Ileum (tissue), 1 donor: Measurements from ENCODE around the genes GINS3, SLC38A7, CDH11, CDH5 and BEAN1.

GRCh38 chr16:57949757-57949956 lies 21.3 kb downstream of the CNGB1 start:
- PRO-cap: no peak

DNA sequence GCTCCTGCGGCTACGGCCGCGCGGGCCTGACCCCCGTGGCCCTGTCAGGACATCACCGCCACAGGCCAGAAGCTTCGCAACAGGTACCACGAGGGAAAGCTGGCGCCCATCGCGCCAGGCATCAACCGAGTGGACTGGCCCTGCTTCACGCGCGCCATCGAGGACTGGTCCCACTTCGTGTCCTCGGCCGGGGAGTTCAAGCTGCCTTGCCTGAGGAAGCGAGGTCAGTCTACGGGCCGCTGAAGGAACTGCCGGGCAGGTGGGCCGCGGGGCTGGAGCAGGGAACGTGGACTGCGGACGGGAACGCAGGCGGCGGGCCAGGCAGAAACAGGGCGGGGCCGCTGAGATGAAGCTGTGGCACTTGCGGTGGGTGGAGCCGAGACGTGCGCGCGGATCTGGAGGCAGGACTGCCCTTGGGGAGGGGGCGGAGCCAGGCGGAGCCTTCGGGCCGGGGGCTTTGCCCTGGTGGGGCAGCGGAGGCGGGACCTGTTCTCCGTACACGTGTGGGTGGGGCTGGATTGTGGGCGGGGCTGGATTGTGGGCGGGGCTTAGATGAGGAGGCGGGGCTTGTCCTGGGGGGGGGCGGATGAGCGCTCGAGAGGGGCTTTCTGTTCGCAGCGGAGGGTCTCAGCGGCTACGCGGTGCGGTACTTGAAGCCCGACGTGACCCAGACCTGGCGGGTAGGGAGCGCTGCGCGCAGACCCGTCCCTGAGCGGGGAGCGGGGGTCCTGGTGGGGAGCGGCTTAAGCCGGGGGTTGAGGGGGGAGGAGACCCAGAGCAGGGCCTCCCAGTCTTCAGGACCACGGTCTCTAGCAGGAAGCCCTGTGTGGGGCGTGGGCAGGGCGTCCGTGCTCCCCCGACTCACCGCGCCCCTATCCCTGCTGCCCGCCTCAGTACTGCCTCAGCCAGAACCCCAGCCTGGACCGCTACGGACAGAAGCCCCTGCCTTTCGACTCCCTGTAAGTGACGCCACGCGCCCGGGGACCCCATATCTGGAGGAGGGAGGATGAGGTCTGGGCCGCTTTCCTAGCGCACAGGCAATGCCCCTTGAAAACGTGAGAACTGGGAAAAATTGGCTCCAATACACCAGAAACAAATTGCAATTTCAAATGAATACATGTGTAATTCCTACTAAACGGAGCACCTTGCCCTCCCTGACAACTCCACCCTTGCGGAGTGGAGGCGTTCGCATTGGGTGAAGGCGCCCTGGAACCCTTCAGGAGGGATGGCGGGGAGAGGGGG lies 8.7 kb downstream of the TEPP start:
- PRO-cap: bidirectional peak, plus-strand start at position 580 of the sequence, minus-strand start at position 329 of the sequence

- PRO-cap: bidirectional peak, plus-strand start at chr16:58029782, minus-strand start at chr16:58029635
Measured at GRCh38 chr16:58029249-58030029, 3.9 kb downstream of the MMP15 start.

DNA sequence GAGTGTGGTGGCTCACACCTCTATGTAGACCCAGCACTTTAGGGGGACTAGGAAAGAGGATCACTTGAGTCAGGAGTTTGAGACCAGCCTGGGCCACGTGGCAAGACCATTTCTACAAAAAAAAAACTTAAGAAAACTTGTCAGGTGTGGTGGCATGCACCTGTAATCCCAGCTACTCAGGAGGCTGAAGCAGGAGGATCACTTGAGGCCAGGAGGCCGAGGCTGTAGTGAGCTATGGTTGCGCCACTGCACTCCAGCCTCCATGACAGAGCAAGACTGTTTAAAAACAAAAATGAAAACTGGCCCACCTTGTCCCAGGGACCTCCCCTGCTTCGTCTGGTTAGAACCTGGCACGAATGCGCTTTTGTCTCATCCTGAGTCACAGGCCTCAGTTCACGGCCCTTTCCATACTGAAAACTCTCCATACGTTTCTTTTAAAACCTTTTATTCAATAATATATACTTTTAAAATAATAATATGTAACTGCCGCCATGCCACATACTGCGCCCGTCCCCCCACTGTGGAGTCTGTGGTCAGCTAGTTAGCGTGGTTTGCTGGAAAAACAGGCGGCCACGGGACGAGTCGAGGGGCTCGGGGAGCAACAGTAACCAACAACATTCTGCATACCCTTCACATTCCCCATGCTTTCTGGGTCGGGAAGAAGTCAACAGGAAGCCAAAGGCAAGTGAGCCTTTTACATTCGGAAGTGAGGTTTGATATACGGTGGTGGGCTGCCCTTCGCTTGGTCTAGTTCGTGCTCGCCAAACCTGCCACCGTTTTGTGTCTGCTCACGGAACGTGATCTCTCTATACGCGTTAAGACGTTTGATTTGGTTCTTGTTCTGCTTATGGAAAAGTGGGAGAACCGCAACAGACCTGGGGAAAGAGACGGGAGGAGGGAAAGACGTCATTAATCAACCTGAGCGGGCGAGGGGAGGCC lies 28.6 kb upstream of the CFAP20 start:
- PRO-cap: no peak

- PRO-cap: bidirectional peak, plus-strand start at chr16:58392898, minus-strand start at chr16:58392851
Measured at GRCh38 chr16:58392127-58393189, at the start of gene GINS3. TSS of gene GINS3 (plus strand) at chr16:58392471.

GRCh38 chr16:58418979-58420065 lies 27.1 kb downstream of the GINS3 start:
- PRO-cap: no peak

- PRO-cap: no peak
Measured at GRCh38 chr16:58424326-58424638, 32.0 kb downstream of the GINS3 start.

DNA sequence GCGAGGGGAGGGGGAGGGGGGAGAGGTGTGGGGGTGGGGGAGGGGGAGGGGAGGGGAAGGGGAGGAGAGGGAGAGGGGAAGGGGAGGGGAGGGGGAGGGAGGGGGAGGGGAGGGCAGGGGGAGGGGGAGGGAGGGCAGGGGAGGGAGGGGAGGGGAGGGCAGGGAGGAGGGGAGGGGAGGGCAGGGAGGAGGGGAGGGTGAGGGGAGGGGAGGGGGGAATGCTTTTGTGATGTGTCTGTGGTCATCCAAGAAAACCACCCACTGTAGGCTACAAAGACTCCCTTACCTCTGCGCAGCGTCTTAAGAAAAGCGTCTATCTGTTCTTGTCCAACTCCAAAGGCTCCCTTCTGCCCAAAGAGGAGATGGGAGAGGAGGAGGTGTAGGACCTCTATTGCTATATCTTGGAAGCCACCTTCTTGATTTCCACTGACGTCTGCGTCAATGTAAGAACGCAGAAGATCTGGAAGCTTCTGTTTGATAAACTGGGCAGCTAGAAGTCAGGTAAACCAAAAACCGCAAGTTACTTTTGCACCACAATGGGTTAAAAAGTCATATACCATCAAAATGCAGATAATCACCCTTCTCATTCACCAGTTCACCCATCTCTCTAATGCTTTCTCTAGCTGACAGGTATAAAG lies 43.2 kb downstream of the CNOT1 start:
- PRO-cap: no peak

- PRO-cap: bidirectional peak, plus-strand start at chr16:58684856, minus-strand start at chr16:58684743
Measured at GRCh38 chr16:58683897-58684924, at the start of gene SLC38A7. TSS of gene SLC38A7 (minus strand) at chr16:58684770.

DNA sequence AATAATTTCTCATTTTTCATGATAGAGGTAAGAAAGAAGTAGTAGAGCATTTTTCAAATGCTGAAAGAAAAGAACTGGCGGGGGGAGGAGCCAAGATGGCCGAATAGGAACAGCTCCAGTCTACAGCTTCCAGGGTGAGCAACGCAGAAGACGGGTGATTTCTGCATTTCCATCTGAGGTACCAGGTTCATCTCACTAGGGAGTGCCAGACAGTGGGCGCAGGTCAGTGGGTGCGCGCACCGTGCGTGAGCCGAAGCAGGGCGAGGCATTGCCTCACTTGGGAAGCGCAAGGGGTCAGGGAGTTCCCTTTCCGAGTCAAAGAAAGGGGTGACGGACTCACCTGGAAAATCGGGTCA lies 1513.6 kb downstream of the CDH8 start:
- PRO-cap: no peak

DNA sequence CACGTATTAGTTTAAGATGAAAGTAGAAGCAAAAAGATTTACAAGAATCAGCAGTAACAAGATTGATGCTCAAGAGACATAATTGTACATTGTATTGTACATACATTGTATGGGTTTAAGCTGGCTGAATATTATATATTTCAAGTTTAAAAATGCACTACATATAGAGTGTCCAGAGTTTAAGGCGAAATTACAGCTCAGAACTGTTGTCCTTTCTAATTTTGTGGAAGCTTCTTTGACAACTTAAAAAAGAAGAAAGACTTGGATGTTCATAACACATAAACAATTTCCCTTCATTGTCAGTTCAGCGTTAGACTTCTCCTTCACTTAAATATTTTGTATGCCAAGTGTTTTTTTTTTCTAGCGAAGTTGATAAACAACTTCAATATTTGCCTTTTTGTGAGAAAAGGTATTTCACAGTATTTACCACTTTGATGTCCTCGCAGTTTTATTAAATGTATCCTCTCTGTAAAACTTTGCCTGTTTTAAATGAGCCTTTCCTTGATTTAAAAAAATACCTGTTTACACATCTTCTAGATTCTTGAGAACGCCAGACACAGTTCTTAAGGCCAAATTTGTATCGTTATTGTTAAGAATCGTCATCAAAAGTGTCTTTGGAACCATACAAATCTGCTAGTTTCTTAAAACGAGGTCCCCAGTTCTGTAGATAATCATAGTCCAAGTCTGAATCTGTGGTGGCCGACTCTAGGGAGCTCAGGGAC lies 174.7 kb downstream of the CDH11 start:
- PRO-cap: no peak

- PRO-cap: bidirectional peak, plus-strand start at chr16:65122196, minus-strand start at chr16:65122063
Measured at GRCh38 chr16:65121766-65122099, at the start of gene CDH11. TSS of gene CDH11 (minus strand) at chr16:65122063.

- PRO-cap: no peak
Measured at GRCh38 chr16:65652151-65652404, 530.2 kb upstream of the CDH11 start.

DNA sequence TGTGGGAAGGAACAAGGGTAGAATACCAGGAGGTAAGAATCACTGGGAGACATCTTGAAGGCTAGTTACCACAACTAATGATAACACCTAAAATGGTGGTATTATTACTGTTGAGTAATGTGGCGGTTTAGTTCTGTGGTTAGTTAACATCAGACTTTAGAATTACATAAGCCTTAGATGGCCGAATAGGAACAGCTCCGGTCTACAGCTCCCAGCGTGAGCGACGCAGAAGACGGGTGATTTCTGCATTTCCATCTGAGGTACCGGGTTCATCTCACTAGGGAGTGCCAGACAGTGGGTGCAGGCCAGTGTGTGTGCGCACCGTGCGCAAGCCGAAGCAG lies 567.9 kb upstream of the CDH11 start:
- PRO-cap: no peak

DNA sequence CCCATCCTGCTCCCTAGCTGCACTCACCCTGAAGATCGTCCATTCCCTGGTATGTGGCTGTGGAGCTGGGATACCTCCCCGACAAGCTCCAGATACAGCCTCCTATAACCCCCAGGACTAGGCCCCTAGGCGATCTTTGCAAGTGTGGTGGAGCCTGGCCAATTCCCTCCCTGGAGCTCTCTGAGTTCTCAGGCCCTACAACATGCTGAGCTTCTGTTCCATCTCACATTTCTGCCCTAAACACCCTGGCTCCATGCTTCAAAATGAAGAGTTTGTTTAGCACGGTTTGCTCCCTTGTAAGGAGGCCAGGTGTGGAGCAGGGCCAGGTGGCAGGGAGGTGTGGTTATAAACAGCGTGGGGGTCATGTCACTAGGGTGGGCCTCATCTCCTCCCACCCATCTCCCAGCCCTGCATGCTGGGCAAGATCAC lies 511.2 kb upstream of the CDH5 start:
- PRO-cap: no peak

- PRO-cap: unidirectional peak, plus-strand start at chr16:66366657; unidirectional peak, plus-strand start at chr16:66366691
Measured at GRCh38 chr16:66366357-66366999, at the start of gene CDH5. TSS of gene CDH5 (plus strand) at chr16:66366691.

DNA sequence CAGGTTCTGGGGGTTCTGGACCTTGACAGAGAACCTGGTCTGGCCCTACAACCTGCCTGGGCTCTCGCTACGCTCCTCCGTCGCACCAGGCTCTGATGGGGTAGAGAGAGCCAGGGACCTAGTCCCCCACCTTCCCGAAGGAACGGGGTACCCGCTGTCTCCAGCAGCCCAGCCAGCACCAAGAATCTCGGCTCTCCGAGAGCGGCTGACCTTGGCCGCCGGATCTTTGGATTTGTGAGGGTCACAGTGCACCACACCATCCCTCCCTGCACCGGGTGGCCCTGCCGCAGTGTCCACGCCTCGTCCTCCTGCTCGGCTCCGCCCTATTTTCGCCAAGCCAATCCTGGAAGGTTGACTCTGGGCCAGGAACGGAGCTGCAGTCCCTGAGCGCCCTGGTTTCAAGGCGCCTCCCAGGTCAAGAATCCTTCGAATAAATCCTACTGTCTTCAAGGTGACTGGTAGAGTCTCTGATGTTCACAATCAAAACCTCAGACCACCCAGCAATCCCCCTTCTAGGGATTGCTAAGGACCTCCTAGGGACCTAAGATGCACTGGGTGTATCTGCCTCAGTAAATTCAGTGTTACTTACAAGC lies 20.3 kb upstream of the BEAN1 start:
- PRO-cap: no peak

- PRO-cap: no peak
Measured at GRCh38 chr16:66426662-66427561, at the start of gene BEAN1. TSS of gene BEAN1 (plus strand) at chr16:66427295.

DNA sequence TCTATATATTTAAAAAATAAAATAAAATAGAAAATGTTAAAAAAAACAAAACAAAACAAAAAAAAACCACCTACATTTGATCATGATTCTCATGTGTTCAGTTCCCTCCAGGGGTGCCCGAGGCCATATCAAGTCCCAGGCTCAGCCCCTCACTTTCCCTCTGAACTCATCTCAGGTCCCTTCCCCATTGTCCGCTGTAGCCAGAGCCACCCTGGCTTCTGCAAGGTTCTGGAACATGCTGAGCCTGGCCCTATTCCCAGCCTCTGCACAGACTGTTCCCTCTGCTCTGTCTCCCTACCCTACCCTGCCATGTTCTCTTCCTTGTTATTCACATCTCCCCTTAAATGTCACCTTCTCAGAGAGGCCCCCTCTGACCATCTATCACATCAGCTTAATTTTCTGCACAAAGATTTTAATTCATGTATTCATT lies 46.9 kb downstream of the TK2 start:
- PRO-cap: no peak

- PRO-cap: no peak
Measured at GRCh38 chr16:66503437-66504002, 46.4 kb downstream of the TK2 start.